Epithelial cell of prostate (primary cell): ENCODE data around the gene DUSP29.

- RRBS: no CpG with 5 or more reads among the region's 14 CpGs
Measured at GRCh38 chr10:74217961-74218564, 67.0 kb downstream of the ADK start.

- RRBS: no CpG with 5 or more reads among the region's 2 CpGs
Measured at GRCh38 chr10:74250641-74251277, 99.7 kb downstream of the ADK start.

DNA sequence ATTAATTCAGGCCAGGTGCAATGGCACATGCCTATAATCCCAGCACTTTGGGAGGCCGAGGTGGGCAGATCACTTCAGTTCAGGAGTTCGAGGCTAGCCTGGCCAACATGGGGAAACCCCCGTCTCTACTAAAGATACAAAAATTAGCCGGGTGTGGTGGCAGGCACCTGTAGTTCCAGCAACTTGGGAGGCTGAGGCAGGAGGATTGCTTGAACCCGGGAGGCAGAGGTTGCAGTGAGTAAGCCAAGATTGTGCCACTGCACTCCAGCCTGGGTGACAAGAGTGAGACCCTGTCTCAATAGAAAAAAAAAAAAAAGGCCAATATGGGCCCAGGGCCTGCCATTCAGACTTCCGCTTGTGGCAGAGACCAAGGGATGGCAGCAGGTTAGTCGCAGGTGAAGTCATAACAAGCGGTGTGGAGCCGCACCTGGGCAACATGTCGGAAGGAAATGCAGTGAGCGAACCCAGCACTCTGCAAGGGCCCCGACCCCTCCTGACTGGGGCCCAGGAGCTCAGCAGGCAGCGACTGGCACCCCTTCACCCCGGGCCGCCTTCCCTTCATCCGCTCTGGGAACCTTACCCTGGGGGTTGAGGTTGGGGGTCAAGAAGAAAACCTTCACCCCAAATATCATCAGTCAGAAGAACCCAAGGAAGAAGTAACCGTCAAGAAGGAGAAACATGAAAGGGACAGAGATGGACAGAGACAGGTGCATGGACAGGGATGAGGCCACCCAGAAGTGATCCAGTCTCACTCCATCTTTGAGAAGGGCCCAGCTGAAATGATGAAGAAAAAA is 171.7 kb upstream of the KAT6B start:
- RRBS: no CpG with 5 or more reads among the region's 17 CpGs

- RRBS: 2% methylated on average over 34 of the region's 77 CpGs
Measured at GRCh38 chr10:74825130-74825771, 1.1 kb upstream of the KAT6B start.

DNA sequence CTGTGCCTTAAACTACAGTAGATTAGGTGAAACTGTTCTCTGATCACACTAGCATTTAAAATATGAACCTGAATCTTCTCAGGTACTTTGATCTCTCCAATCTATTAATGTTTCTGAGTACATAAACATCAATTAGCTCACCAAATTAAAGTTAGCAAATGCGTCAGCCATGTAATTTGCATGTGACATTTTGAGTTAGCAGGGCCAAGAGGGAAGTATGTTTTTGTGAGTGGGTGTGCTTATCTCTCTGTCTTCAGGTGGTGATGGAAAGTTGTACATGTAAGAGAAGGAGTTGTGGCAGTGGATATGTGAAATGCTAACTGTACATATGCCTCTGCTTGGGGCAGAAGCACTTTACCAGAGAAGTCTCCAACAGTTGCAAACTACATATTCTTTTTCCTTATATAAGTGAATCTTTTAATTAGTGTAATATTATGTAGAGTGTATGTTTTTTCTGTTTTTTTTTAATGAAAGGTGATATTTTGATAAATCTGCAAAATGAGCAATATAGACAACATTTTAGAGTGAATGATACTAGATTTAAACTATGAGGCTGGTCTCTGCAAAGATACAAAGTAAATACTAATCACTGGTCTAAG is 27.7 kb downstream of the KAT6B start:
- RRBS: no CpG with 5 or more reads among the region's 1 CpG

- RRBS: no CpG with 5 or more reads among the region's 3 CpGs
Measured at GRCh38 chr10:74922749-74923722, 96.6 kb downstream of the KAT6B start.

- RRBS: no CpG with 5 or more reads among the region's 2 CpGs
Measured at GRCh38 chr10:75033803-75034046, 39.7 kb downstream of the DUSP29 start.

DNA sequence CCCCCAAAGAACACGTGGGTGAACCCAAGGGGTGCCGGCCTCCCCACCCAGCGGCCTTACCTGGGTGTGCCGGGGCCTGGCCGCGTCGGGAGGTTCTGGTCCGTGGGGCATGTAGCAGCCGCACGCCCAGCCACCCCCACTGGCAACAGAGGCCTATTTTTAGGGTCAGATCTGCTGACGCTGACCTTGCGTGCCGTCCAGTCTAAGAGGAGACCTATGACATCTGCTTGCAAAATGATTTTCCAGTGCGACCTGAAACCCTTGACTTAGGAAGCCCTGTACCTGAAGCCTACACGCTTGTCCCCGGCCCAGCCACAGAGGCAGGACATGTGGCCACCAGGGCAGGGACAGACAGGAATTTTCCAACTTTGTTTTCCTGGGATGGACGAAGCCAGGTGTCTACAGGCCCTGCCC is at the start of gene DUSP29:
Gene DUSP29, minus strand, starts transcription at position 134 of the 414 bp plus-strand sequence.
- RRBS: no CpG with 5 or more reads among the region's 17 CpGs

DNA sequence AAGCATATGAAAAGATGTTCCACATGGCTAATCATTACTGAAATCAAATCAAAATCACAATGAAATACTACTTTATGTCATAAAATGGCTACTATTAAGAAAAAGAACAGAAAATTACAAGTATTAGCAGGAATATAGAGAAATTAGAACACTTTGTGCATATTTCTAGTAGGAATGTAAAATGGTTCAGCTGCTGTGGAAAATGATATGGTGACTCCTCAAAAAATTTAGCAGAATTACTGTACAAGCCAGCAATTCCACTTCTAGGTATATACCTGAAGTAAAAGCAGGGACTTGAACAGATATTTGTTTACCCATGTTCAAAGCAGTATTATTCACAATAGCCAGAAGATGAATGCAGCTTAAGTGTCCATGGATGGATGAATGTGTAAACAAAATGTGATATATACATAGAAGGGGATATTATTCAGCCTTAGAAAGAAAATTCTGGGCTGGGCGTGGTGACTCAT is 25.4 kb downstream of the SAMD8 start:
- RRBS: no CpG with 5 or more reads among the region's 1 CpG

GRCh38 chr10:75201616-75202514 is 8.7 kb upstream of the VDAC2 start:
- RRBS: no CpG with 5 or more reads among the region's 10 CpGs

DNA sequence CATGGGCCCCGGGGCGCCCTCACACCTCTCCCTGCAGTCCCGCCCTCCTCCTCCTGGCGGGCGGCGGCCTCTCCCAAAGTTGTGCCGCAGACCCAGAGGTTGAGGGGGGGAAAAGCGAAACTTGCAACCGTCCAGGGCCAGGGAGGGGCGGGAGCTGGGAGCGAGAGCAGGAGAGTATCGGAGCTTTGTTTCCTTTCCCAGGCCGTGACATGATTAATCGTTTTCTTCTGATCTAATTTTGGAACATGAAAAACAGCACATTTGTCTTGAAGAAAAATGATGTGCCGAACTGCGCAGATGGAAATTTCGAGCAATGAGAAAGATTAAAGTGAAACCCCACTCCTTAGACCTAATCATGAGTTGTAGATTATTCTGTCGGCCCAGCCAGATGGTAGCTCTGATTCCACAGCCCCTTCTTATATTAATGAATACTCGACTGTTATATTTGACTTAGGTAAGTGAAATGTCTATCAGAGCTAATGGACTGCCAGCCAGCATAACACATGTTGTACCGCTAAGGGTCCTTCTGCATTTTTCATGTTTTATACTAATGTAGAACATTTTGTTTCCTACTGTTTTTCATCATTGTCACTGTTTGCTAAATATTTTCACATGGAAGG is 59.6 kb upstream of the COMTD1 start:
- RRBS: 3% methylated on average over 1 of the region's 20 CpGs

GRCh38 chr10:75401833-75402513 is 409 bp upstream of the ZNF503 start:
- RRBS: no CpG with 5 or more reads among the region's 58 CpGs

- RRBS: no CpG with 5 or more reads among the region's 8 CpGs
Measured at GRCh38 chr10:75468697-75469742, 37.6 kb downstream of the LRMDA start.

- RRBS: no CpG with 5 or more reads among the region's 4 CpGs
Measured at GRCh38 chr10:75521995-75522530, 90.6 kb downstream of the LRMDA start.

DNA sequence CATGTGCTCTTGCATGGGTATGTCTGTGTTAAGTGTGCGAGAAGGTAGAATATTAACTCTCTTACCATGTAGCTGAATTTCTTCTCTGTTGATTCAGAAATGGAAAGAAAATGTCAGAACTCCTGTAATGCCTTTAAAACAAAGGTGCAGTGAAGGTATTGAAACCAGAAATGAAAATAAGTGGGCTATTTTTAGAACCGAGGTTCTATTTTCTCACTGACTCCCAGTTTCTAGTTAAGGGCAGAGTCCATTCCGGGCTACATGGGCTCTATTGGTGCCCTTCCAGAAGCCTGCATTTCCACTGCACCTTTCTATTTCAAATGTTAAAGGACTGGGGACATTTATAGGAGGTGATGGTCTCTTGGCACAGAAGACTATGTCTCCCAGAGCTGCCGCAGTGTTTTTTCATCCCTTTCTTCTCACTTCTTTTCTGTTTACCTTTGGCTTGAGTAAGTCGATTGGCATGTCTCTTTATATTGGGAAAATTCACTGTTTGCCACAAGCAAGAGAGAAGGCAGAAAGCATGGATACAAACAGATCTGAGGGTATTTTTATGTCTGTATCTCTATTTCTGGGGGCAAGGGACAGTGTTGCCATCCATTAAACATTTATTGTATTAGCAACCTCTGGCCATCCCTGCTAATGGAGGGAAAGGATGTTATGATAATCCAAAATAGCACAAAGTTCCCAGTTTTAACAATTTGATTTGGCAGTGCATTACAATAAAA is 175.0 kb downstream of the LRMDA start:
- RRBS: no CpG with 5 or more reads among the region's 5 CpGs

DNA sequence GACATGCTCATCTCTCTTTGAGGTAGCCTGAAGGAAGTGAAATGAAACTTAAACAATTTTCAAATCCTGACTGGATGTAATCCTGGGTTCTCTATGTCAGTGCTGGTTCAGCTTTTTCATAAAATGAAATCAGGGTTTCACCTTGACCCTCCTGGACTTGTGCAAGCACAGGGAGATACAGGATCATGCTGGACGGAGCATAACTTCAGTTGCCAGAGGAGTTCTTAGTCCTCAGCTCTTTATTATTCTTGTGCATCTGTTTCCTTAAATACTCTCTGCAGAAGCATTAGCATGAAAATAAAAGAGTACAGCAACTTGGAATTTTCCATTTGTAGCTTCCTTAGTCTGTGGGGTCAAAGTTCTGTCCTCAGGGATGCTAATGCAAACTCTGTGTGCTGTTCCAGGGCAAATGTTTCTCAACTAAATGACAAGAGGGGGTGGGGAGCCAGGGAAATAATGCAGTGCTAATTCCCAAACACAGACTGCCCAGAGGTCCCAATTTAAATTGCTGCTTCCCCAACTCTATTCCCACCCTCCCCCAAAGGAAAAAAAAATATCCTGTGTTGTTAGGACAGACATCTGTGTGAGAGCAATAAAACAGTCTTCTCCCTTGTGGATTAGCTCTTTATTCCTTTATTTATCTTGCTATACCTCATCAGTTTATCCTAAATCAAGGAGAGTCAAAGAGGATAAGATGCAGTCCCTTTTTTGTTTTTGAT is 904.9 kb downstream of the LRMDA start:
- RRBS: no CpG with 5 or more reads among the region's 1 CpG

DNA sequence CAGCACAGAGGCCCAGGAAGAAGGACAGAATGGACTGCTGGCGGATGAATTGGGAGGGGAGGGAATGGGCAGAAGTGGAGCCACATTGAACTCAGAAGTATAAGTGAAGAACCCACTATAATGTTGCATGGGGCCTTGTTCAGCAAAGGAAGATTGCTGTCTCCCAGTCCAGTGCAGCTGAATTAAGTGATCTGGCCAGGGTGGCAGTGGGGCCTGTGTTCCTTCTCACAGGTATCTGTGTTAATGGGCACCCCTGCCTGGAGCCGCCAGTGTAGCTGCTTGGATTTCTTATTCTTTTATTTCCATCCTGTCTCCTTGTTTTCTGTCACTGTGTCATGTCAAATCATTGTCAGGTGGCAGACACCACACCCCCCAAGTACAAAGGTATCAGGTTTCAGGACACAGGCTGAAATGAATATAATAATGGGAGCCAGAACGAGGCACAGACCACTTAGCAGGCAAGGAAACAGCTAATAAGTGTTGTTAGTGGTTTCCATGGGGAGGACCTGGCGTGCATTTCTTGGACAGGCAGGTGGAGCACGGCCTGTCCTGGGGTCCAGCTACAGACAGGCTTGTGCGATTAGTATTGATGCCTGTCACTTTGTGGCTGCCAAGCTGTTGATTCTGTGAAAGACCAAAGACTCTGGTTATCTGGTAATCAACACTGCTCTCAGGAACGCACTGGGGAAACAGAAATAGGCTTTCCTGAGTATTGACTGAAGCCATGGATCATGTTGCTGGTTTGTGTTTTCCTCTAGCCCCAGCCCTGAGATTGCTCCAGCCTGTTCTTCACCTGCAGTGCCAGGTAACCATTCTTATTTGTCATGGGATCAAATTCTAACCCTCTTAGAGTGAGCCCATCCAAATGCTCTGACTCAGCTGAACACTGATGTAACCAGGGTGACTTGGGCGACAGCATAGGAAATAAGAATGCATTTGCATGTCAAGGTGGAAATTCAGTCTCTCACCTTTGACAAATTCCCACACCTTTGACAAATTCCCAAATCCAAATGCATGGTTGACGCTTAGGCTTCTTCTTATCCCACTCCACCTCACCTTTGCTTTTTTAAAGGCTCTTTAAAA is 1001.9 kb downstream of the LRMDA start:
- RRBS: no CpG with 5 or more reads among the region's 9 CpGs

DNA sequence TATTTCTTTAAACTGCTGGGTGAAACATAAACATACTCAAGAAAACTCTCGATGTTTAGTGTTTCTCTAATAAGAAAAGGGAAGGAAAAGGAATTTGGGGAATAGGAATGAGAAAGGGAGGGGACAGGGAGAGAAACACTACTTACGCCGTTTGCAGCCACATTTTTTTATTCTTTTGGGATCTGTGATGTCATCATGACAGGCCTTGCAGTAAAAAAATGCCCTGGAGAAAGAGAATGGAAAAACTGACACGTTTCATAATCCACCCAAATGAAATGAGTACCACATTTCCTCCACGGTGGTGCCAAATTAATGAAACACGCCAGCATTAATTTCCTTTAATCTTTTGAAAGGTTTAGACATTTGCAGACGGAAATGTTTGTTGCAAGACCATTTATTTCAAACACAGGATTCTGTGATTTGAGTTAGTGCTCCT is 625.8 kb downstream of the KCNMA1 start:
- RRBS: no CpG with 5 or more reads among the region's 7 CpGs

DNA sequence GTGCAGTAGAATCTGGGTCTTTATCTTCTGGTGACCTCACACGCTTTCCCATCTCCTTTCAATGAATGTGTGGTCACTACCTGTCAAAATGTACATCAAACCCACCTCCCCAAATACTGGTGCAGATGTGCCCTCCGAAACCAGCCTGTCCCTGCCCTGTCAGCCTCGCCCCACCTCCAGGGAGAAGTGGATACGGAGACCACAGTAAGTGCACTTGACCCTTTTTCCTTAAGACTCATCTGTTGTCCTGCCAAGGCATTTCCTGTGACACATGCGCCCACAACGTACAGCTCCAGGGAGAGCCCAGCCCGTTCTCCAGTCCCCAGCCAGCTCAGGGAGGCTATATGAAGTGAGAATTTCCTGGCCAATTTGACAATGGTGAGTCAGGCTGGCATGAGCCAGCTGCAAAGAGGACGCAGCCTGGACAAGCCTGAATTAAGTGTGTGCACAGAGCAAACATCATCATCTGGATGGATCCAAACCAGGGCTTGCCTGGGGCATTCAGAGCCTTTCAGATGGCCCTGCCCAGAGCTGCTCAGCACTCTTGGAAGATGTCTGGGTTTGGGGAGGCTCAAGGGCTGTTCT is 244.8 kb downstream of the KCNMA1 start:
- RRBS: no CpG with 5 or more reads among the region's 8 CpGs